HTR-8/SVneo (cell line): ENCODE measurements around a stretch of chr15.

- RRBS = no CpG with 5 or more reads among the region's 4 CpGs
These were observed 32.0 kb downstream of the RAB8B start for GRCh38 chr15:63221342-63221919.

DNA sequence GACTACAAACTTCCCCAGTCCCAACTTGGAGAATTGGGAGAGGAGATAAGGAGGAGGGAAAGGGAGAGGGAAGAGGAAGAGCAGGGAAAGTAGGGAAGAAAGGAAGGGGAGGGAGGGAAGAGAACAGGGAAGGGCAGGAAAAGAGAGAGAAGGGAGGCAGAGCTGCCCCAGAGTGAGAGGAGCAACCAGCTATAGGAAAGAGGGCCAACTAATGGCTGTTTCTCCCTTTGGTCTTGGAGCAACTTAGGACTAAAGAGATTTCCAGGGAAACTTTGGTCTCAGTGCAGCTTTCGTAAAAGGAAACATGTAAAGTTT lies 1.5 kb downstream of the CA12 start:
- RRBS = no CpG with 5 or more reads among the region's 1 CpG

DNA sequence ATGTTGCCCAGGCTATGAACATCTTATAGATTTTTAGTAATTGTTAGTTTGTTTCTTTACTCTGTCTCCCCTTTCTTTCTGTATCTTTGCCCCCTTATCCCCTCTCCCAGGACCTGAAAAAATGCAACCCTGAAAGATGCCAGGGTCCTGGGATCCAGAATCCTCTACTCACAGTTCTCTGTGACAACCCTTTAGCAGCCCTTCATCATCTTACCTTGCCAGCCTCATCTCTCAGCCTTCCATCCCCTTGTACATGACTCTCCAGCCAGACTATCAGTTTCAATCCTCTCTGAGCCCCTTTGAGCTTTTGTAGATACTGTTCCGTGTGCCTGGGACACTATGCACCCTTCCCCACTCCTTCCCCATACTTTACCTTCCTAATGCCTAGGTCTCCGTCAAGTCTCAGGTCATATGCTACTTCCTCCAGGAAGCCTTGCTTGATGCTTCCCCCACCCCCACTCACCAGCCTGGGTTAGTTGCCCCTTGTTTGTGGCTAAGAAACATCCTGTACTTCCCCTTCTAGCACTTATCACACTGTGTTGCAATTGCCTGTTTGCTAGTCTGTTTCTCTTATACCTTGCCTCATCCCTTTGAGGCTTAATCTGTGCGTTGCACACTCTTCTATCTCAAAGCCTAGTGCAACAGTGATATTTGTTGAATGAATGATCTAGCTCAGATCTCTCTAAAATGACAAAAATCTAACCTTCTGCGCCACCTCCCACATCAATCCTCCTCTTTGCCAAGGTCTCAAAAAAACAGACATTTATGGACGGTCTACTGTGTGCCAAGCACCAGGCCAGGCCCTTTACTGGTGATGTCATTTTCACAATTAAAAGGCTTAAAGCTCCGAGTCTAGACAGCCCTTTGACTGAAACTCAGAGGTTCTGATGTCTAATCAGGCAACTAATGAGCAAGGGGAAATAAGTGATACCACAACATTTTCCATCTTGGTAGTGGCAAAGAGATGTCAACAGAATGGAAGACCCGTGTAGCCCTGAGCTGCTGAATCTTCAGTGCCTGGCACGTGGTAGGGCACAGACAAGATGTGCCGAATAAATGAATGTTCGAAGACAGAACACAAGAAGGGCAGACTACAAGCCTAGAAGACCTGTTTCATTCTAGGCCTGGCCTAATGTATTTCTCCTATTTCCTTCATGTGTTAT lies 6.6 kb upstream of the USP3 start:
- RRBS = no CpG with 5 or more reads among the region's 10 CpGs

GRCh38 chr15:63571592-63572582 lies 25.3 kb upstream of the FBXL22 start:
- RRBS = no CpG with 5 or more reads among the region's 1 CpG

- RRBS = 81% methylated on average over 2 of the region's 18 CpGs
These were observed 2.2 kb downstream of the FBXL22 start for GRCh38 chr15:63599197-63599896.

GRCh38 chr15:63610091-63610884 lies 13.1 kb downstream of the FBXL22 start:
- RRBS = no CpG with 5 or more reads among the region's 7 CpGs

GRCh38 chr15:63859929-63860713 lies 26.4 kb upstream of the HERC1 start:
- RRBS = no CpG with 5 or more reads among the region's 6 CpGs

DNA sequence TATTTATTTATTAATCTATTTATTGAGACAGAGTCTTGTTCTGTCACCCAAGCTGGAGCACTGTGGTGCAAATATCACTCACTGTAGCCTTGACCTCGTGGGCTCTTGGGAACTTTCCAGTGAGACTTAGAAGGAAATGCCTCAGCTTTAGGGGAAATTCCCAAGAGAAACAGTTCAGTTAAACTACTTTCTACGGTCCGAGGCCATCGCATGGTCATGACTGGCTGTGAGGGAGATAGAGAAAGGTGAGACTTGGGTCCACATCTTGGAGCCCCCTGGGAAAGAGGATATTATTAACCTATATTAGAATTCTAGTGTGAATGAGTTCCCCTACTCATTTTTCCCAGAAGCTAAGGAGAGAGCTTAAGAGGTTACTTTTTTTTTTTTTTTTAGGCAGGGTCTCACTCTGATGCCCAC lies 47.1 kb upstream of the HERC1 start:
- RRBS = no CpG with 5 or more reads among the region's 4 CpGs

GRCh38 chr15:64009052-64010335 lies 36.8 kb downstream of the DAPK2 start:
- RRBS = no CpG with 5 or more reads among the region's 9 CpGs

DNA sequence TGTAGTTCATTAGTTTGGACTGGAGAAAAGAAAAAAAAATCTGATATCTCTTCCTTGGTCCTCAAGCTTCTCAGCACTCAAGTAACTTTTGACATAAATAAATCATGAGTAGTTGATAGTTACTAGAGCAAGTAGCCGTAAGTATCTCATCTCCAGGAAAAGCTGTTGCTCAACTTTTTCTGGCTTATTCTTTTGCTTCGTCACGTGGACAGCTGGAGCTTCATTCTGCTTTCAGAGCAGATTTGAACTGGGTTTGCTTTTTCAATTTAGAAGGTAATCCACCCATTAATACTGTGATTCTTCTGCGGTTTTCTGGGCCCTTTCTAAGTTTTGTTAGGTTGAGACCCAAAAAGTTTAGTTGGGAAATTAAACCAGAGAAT lies 9.6 kb downstream of the SNX1 start:
- RRBS = no CpG with 5 or more reads among the region's 4 CpGs

DNA sequence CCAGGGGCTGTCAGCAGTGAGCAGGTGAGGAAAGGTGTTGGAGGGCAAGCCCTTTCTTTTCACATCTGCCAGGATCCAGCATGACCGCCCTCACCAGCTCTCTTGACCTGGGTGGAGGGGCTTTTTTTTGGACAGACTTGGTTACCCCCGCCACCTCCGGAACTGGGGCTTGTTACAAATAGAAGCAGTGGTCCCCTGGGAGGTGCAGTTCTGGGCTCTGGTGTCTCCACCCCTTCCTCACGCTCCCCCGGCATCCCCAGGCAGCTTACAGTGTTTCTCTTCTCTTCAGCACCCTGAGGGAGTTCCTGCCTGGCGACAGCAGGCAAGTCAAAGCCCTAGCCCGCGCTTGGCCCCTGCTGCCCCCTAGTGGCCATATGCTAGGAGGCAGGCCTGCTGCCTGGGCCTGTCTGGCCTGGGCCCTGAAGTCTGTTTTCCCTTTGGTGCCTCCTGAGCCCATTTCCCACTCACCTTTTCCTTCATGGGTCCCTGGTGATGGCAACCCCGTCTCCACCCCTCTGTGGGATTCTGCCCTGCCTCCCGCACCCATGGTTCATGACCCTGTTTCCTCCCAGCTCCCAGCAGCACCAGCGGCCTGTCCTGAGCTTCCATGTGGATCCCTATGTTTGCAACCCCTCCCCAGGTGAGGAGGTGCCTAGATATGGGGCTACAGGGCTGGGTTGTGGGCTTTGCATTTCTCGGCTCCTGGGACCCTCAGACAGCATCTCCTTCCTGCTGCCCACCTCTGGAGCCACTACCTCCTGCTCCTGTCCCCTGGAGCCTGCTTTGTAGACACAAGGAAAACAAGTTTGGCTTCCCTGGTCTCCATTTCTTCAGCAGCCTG lies 2.1 kb downstream of the SNX22 start:
- RRBS = 16% methylated on average over 3 of the region's 12 CpGs

DNA sequence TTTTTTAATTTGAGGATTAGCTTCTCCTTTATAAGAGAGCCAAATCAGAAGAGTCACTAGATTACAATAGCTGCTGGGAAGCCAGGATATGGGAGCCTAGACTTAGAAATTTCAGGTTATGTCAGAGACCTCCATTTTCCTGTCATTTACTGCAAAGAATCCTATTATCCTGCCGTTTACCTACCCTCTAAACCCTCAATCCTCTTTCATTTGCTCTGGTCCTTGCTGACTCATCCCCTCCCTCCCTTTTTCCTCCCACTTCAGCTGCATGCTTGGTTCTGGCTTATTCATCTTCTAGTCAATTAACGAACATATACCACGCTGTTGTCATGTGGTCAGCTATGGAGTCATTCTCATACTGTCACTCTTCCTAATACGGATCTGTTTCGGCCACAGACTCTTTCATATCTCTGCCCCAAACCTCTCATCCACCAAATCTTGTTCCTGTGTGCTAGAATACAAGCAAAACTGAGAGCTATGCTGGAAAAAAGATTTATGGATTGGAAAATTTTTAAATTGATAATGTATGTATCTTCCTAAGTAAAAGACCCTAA lies 83.9 kb upstream of the PPIB start:
- RRBS = no CpG with 5 or more reads among the region's 5 CpGs

GRCh38 chr15:64461097-64461787 lies 864 bp downstream of the ZNF609 start:
- RRBS = no CpG with 5 or more reads among the region's 15 CpGs

GRCh38 chr15:64717378-64717974 lies 57.9 kb downstream of the RBPMS2 start:
- RRBS = no CpG with 5 or more reads among the region's 10 CpGs

GRCh38 chr15:64816445-64816912 lies 9.0 kb downstream of the PIF1 start:
- RRBS = no CpG with 5 or more reads among the region's 14 CpGs

GRCh38 chr15:64944272-64944716 lies 32.6 kb downstream of the ANKDD1A start:
- RRBS = no CpG with 5 or more reads among the region's 4 CpGs

DNA sequence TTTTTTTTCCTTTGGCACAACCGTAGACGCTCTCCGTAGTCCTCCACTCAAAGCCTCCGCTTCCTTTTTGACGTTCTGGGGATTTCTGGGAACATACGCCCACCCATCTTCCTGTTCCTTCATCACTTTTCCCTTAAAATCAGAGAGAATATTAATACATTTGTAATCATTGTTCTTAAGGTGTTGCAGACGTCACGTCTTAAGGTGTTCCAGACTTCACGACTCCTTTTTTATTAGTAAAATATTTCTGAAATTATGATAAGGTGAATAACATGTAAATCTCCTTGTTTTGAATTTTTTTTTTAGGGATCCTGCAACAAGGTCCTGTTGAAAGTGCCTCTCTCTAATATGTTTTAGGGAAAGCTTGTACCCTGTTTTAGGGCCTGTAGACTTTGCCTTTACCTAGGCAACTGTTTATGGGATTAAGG lies 544 bp upstream of the SPG21 start:
- RRBS = no CpG with 5 or more reads among the region's 9 CpGs

DNA sequence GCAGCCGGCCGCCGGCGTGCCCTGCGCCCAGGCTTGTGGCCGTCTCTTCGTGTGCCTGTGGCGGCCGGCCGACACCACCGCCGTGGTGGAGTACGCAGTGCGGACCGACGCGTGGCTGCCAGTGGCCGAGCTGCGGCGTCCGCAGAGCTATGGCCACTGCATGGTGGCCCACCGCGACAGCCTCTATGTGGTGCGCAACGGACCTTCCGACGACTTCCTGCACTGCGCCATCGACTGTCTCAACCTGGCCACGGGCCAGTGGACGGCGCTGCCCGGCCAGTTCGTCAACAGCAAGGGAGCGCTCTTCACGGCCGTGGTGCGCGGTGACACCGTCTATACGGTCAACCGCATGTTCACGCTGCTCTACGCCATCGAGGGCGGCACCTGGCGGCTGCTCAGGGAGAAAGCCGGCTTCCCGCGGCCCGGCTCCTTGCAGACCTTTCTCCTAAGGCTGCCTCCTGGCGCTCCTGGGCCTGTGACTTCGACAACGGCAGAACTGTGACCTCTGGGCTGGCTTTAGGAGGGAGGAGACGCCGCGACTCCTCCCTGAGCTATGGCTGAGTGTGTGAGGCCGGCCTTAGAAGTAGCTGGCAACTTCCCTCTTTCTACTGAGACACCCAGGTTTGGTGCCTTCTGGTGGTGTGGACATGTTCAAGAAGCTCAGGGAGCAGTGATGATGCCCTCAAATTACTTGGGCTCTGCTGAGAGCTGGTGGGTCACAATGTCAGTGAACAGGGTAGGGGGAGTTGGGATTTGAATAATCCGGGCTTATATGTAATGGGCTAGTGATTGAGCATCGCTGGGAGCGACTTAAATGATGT lies 1.4 kb downstream of the KBTBD13 start:
- RRBS = no CpG with 5 or more reads among the region's 61 CpGs

DNA sequence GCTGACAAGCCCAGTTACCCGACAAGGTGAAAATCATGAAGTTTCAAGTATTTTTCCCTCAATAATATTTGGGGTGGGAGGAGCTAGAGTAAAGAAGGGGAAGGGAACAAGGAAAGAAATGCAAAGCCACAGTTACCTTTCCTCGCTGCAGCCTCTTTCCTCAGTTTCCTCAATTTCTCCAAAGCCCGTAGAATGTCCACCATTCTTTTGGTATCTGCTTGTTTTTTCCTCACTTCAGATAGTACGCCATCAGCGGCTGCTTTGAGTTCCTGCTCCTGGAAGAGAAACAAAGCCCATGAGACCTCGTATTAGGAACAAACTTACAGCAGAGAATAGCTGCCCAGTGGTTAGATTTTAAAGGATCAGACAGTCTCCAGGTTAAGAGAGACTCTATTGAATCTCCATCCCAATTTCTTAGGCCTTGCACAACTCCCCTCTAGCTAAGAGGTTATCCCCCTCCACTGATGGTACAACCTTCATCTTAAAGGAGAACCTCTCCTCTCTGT lies 4.7 kb downstream of the PDCD7 start:
- RRBS = no CpG with 5 or more reads among the region's 6 CpGs

- RRBS = no CpG with 5 or more reads among the region's 6 CpGs
These were observed 2.7 kb downstream of the PDCD7 start for GRCh38 chr15:65130856-65131355.